SEM (cell line): ENCODE measurements around the genes POTEJ and GPR39.

DNA sequence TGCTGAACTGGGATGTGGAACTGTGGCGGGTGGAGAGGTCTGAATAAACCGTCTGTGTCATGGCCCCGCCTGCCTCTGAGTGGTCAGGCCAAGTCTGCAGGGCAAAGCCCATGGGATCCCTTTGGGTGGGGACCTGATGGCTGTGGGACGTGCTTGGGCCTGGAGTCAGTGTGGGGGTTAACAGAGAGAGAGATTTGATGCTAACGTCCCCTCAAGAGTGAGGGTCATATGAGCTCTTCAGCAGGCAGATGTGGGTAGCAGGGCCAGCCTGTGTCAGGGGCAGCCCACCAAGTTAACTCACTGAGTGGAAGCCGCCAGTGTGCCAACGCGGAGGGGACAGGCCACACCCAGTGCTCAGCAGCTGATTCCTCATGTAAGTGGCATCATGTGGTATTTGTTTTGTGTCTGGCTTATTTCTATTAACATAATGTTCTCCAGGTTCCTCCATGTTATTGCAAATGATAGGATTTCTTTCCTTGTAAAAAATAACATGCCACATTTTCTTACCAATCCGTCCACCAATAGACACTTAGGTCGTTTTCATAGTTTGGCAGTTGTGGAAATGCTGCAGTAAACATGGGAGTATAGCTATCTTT lies 4.0 kb downstream of the IMP4 start:
- PRO-cap = no peak

GRCh38 chr2:130352098-130352590 lies 3.7 kb upstream of the PTPN18 start:
- PRO-cap = no peak

- PRO-cap = no peak
Measured at GRCh38 chr2:130373080-130374290, 17.6 kb downstream of the PTPN18 start.

DNA sequence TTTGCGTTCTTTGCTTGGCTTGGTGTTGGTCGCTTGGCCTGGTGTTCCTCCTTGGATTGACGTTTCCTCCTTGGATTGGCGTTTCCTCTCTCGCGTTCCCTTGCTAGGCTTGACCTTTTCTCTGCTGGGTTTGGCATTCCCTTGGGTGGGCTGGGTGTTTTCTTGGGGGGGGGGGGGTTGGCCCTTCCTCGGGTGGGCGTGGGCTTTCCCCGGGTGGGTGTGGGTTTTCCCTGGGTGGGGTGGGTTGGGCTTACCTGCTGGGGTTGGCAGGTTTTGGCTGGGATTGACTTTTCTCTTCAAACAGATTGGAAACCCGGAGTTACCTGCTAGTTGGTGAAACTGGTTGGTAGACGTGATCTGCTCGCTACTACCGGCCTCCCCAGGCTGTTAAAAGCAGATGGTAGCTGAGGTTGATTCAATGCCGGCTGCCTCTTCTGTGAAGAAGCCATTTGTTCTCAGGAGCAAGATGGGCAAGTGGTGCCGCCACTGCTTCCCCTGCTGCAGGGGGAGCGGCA lies at the start of gene POTEJ:
TSS of gene POTEJ (plus strand) at position 305 of the 515 bp plus-strand sequence.
- PRO-cap = no peak

DNA sequence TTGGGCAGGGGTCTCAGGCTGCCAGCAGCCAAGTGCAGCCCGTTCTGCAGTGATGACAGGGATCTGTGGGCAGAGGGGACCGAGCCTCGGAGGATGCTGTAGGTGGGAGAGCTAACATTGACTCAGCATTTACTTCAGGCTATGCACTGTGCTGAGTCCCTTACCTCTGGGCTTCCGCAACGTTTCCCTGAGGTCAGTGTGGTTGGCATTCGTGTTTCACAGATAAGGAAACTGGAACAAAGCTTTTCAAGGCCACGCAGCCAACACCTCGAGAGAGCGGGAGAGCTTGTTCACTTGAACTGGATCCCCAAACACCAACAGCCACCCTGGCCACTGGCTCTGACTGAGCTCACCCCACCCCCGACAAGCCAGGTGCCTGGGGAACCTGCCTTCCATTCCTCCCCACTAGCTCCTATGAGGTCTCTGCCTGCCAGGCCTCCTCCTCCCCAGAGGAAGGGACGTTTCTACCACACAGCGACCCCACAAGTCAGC lies 796 bp upstream of the GPR148 start:
- PRO-cap = bidirectional peak, plus-strand start at position 293 of the sequence, minus-strand start at position 124 of the sequence

DNA sequence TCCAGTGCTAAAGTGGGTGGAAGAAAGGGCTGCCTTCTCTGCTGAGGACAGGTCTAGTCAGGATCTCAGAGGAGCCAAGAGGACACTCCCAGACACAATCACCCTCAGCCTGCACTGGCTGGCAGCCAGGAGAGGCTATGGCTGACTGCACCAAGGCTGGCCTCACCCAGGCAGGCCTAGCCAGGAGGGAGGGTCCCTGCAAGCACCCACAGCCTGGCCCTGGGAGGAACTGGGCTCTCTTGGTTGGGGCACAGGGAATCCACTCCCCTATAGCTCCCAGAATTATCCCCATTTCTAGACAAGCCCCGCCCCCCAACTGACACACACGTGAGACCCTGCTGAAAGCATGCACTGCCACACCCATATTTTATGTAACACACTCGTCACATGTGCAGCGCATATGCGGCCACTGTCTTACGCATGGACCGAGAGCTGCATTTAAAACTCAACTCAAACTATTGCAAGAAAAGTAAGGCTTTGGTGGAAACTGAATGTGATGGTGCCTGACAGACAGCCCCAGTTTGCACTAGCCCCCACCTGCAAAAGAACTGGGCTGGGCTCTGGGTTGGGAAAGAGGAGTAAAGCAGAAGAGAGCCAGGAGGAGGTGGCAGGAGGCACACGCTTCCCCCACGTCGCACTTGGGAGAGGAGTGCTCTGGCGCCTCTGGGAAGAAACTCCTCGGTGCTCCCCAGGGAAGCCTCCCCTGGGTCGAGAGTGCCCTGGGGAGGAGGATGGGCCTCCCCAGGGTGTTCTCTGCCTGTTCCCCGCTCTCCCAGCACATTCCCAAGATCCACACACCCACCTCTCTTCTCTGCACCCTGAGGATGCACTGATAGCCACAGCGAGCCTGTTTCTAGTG lies 28.9 kb upstream of the ARHGEF4 start:
- PRO-cap = no peak

DNA sequence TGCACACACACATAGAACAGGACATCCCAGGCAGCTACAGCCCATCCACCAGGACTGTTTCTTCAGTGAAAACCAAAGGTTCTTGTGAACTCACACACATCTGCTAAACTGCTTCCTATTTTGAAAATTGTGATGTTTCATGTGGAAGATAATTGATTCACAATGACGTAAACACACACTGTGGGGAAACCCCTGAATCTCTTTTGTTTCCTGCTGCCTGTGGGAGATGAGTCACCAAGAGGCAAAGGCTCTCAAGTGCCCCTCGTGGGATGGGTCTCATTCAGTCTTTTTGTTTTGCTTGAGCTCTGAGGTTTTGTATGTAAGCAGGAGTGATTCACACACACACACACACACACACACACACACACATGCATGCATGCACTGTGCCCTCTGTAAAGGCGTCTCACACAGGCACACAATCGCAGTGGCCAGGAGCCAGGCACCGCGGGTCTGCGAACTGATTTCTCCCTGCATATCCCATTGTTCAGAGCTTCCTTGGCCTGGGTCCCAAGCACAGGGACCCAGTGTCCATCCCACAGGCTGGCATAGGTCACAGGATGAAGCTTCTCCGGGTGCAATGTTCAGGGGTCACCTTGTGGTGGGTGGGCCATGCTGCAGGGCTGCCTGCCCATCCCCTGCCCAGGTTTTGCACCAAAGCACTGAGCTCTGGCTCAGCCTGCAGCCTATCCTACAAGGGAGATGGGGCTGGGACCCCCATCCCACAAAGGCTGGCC lies 12.1 kb upstream of the ARHGEF4 start:
- PRO-cap = unidirectional peak, minus-strand start at position 110 of the sequence

DNA sequence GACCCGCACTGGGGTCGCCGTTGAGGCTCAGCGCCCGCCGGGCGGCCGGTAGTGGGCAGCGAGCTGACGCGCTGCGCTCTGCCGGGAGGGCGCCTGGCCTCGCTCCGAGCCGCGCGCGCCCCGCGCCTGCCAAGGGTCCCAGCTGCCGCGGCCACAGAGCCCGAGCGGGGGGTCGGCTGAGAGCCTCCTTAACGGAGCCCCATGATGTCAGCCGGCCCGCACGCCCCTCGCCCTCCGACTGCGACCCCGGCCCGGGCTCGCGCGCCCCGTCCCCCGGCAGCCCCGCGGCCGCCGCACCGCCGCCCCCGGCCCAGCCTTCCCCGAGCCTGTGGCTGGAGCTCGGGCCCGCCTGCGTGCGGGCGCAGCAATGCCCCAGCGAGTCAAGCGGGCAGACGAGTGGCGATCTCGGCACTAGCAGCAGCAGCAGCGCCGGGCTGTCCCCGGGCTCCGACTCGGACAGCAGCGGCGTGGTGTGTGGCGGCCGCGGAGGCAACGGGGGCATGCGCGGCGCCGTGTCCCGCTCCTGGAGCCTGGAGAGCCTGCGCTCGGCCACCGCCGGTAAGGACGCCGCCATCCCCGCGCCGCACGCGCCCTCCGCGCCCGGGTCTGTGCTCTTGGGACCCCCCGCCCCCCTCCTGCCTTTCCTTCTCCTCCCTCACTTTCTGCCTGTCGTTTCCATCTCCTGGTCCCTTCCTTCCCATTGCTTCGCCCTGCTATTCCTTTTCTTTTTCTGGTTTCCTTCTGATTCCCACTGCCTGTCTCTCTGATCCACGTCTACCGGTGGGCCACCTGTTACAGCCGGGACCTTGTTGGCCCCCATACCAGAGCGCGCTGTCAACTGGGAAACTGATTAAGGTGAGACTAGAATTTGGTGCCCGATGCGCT lies 127.2 kb downstream of the ARHGEF4 start:
- PRO-cap = no peak

DNA sequence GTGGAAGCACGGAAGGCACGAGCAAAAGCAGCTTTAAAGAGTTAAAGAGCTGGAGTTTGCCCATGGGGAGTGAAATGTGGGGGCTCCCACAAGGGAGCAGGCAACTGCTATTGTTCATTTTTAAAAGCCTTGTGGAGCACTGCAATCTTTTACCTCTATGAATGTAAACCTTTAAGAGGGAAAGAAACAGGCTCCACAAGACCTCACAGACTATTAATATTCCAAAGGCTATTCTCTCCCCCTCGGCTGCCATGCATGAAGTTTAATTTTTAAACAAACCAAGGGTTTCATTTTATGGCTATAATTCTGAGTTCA lies 28.1 kb downstream of the FAM168B start:
- PRO-cap = no peak

DNA sequence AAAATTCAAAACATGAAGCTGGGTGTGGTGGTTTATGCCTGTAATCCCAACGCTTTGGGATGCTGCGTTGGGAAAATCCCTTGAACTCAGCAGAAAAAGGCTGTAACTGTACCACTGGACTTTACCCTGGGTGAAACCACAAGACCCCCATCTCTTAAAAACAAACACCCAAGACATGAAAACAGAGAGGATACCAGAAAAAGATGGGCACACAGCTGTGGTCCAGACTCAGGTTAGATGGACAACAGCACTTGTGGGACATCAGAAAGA lies 25.4 kb downstream of the FAM168B start:
- PRO-cap = no peak

DNA sequence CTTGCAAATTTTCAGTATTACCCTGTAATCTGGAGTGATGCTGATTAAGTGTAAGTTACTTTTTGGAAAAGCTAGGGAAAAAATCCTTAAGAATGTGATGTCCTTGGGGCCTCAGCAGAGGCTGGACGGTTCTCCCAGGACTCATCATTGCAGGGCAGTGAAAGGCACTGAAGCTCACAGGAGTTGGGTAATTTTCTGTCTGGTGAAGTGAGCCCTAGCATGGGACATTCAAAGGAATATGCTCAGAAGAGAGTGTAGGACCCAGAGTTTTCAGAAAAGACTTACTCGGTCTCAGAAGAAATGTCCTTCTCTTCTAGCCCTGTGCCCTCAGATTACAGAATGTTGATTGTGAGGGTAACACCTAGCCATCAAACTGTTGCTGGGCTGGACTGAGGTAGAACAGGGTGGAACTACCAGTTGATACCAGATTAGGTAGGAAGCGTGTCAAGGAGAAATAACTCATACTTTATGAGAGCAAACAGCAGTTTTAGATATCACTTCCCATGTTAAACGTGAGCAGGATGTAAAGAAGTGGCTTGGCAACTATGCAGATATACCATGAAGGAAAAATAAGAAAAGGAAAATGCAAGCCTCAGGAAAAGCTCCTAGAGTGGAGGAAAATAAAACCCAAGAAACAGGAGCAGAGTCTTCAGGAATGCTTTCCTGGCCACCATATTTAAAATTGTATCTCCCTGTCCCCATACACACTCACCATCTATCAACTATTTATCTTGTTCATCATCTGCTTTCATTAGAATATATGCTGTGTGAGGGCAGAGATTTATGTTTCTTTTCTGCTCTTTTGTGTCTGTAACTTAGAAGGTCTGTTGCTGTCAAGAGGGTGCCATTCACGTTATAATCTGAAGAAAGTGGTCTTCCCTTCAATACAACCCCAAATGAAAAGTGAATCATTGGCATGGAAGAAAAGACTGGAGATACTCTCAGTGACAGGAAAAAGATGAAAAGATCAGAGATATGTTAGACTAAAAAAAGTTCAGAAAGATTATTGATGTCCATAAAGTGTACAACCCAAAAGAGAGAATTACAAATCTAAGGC lies 23.0 kb downstream of the PLEKHB2 start:
- PRO-cap = no peak

- PRO-cap = no peak
Measured at GRCh38 chr2:131235618-131236568, 26.6 kb downstream of the POTEE start.

DNA sequence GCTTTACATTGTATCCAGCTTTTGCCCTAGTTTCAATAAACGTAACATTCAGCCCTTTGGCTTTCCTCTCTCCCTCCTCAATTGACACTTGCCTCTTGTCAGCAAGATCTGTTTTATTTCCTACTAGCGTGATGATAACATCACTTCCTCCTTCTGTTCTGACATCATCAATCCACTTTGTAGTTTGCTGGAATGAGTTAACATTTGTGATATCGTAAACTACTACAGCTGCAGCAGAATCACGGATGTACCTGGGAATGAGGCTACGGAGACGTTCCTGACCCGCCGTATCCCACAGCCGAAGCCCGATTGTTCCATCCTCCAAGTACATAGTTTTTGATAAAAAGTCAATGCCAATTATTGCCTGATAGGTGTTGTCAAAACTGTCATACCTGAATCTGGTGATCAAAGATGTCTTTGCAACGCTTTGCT lies 724 bp downstream of the RAB6D start:
- PRO-cap = no peak

DNA sequence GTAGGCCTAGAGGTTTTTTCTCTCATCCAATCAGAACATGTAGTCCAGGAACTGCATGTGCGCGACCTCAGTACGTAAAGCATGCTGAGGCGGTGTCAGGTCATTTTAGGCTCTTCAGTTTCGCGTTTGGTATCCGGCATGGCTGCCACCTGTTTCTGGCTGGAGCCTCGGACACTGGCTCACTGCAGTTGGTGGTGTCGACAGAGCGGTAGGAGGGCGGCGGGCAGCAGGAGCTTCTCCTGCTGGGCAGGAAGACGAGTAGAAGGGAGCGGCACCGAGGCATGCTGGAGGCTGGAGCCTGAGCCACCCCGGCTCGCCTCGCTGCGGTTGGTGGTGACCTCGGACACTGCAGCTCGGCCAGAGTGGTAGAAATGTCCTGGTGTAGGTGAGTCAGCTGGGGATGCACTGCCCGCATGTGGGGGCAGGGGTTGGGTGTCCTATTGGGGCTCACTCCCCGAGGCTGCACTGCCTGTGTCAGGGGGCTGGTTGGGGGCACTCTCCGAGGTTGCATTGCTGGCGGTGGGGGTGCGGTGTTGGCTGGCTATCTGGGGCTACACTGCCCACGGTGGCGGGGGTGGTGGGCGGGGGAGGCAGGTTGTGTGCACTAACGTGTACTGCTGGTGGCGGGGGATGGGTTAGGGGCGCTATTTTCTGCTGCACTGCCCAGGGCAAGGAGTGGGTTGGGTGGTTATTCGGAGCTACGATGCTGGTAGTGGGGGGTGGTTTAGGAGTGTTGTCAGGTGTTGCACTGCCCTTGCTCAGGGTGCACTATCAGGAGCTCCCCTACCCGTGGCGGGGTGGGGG lies 16.0 kb downstream of the CCDC74A start:
- PRO-cap = no peak

DNA sequence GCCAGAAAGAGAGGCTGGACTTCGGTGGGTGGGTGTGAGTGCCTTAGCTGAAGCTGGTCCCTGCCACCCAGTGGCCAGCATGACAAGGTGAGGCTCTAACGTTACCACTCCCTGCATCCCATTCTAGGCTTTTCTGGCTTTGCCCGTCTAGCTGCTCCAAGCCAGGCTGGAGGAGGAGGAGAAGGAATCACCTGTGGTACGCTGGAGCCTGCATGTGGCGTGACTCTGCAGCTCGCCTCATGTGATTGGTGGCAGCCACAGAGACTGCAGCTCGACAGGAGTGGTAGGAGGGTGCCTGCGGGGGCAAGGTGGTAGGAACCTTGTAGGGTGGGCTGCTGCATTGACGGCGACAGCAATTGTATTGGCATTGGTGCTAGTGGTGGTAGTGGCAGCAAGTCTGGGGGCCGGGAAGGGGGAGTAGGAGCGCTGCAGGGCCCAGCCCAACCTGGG lies 17.3 kb downstream of the CCDC74A start:
- PRO-cap = no peak

- PRO-cap = no peak
Measured at GRCh38 chr2:132416242-132417307, at the start of gene GPR39. Gene GPR39, plus strand, starts transcription at chr2:132416805.

GRCh38 chr2:132529525-132530549 lies 113.2 kb downstream of the GPR39 start:
- PRO-cap = no peak

- PRO-cap = bidirectional peak, plus-strand start at chr2:132804291, minus-strand start at chr2:132804241
Measured at GRCh38 chr2:132803986-132804453, 134.0 kb upstream of the LYPD1 start.

DNA sequence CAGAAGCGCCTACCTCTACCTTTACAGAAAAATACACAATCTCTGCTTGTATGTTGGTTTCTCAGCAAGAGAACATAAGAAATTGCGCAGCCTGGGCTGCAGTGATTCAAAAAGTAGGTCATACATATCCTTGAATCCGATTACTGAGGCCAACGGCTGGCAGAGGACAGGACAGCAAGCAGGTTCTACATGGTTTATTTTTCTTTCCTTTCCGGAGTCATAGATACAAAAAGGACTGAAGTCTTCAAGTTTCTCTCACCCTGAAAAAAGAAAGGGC lies 266.7 kb upstream of the MGAT5 start:
- PRO-cap = no peak

DNA sequence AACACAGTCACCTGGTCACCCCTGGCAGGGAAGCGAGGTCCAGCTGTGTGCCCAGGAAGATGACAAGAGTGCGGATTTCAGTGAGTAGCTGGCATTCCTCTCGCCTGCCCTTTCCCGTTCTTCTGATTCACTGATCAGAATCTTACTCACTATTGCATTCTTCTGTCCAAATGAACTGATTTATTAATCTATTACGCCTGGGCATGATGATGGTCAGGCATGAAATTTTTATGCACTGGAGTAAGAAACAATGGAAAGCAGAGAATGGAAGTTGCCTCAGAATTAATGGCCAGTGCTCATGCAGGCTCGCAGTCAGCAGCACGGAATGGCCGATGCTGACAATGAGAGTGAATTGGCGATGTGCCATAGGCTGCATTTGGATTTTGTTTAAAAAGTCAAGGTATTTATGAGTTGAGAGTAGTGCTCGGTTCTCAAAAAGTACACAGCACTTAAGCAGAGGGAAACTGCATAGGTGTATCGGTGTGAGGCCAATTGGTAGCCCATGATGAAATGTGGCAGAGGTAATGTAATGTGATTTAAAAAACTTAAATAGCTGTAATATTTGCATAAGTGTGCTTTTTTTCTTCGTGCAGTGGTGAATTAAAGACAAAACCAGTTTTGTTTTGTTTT lies 76.3 kb upstream of the MGAT5 start:
- PRO-cap = no peak